Mesangial cell (primary cell): ENCODE data around the genes KLHDC3, KLC4 and MRPS18A.

- RAMPAGE, long total RNA = start-site peak on the plus strand at chr6:43014234-43014261, 161 reads
These were observed at the start of gene KLHDC3 for GRCh38 chr6:43014025-43014982. Gene KLHDC3, plus strand, starts transcription at chr6:43014249.

- RAMPAGE, long total RNA = no peak
These were observed 3.3 kb downstream of the RRP36 start for GRCh38 chr6:43024388-43025370.

DNA sequence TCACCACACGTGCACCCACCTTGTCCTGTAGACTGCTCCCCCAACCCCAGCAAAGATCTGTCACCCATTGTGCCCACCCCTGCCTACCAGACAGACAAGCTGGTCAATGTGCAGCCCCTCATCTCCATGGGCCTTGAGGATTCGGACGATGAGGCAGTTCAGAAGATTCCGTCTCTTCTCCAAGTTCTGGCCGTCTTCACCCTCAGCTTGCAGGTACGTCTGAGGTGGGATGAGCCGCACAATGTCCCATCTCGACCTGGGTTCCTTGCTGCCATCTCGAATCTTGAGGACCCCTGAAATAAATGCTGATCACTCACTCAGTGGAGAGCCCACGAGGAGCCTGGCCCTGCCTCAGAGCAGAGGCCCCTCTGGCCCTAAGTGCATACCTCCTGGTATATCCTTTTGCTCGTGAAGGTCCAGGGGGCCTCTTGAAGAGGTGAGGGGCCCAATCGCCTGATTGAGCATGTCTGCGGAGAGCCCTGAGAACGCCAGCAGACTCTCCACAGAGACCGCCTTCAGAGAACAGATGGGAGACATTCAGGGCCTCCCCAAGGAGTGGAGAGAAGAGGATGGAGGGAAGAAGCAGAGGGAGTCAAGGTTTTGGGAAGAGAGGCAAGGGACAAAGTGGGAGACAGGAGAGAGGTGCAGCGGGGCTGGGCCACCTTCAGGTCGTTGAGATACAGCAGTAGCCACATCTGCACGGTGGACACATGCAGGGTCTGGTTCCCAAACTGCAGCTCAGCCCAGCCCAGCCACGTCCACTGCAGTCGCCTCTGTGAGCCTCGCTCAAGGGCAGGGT lies 15.3 kb downstream of the CUL7 start:
- RAMPAGE, long total RNA = no peak

DNA sequence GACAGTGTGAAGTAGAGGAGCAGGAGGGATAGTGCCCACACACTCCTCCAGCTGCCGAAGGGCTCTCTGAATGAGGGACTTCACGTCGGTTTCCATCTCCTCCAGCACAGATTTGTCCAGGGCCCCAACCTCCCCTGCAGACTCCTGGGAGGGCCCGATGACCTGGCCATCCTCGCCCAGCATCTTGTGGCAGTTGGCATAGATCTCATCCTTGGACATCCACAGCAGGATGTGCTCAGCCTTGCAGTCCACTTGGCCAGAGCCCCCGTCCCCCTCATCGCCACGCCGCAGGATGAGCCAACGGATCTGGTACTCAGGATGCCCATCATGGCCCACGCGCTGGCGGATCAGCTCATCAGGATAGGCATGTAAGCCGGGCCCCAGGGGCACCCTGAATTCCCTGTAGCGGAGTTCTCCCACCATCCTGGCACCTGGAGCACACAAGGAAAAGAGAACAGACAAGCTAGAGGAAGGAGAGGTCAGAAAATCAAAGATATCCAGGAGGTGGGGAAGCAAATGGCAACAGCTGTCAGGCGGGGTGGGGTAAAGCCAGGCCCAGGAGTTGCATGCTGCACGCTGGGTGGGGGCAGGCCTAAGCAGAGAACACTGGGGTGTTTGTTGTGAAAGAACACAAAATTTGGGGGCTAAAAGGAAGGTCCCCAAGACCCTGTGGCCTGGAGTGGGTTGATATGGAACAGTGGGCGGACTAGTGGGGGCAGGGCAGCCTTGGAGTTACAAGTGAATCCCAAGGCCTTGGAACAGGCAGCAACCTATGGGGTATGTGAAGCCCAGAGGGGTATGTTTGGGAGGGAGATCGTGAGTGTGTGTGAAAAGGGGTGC lies 1.1 kb downstream of the CUL7 start:
- RAMPAGE, long total RNA = no peak

DNA sequence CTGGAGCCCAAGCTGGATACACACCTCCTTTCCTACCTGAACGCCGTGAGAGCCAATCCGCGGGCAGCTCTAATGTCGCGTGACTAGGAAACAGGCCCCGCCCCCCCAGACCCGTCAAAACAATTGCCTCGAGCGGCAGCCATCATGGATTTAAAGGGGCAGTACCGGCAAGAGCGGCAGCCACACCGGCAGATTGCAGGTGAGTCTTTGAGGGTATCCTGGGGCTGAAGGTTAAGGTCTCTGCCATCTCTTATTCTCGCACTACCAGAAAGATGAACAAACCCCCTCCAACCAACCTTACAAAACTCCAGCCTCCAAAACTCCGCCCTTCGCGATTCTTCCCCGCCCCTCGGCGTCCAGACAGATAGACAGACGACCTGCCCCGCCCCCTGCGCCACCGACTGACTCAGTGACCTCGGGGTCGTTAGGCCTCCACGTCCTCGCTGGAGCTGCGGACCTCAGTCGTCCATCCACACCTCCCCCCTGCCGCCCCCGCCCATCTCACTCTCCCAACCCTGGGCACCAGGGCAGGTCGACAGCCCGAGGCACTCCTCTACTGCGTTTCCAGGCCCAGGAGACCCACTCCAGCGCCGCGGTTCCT lies at the start of gene KLC4:
Gene KLC4, plus strand, starts transcription at position 145 of the 601 bp plus-strand sequence.
- RAMPAGE, long total RNA = no peak

GRCh38 chr6:43076957-43077821 lies 1.1 kb downstream of the PTK7 start:
- RAMPAGE, long total RNA = no peak

DNA sequence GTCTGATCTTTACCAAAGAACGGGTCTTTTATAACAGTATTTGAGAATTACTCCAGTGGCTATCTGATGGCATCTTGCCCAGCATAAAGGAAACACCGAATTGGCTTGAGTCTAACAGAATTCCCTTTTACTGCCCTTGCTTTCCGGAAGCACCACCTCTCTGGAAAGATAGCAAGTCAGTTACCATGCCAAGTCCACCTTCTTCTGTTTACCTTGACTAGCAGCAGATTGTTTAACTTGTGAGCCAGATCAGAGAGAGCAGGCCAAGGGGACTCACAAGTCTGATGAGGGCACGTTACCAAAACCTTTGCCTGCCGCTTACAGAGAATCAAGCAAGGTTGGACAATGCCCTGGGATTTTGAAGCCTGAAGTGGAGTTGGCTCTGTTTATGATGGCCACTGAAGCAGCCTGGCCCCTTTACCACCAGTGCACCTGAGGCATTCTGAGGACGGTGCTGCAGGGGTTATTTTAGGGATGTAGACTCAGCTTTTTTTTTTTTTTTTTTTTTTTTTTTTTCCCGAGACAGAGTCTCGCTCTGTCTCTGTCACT lies 20.7 kb upstream of the SRF start:
- RAMPAGE, long total RNA = no peak

GRCh38 chr6:43169907-43170617 lies 1.0 kb upstream of the SRF start:
- RAMPAGE, long total RNA = no peak

- RAMPAGE, long total RNA = no peak
These were observed 3.0 kb upstream of the CUL9 start for GRCh38 chr6:43178936-43179503.

- RAMPAGE, long total RNA = no peak
These were observed 2.3 kb downstream of the CUL9 start for GRCh38 chr6:43184290-43184650.

DNA sequence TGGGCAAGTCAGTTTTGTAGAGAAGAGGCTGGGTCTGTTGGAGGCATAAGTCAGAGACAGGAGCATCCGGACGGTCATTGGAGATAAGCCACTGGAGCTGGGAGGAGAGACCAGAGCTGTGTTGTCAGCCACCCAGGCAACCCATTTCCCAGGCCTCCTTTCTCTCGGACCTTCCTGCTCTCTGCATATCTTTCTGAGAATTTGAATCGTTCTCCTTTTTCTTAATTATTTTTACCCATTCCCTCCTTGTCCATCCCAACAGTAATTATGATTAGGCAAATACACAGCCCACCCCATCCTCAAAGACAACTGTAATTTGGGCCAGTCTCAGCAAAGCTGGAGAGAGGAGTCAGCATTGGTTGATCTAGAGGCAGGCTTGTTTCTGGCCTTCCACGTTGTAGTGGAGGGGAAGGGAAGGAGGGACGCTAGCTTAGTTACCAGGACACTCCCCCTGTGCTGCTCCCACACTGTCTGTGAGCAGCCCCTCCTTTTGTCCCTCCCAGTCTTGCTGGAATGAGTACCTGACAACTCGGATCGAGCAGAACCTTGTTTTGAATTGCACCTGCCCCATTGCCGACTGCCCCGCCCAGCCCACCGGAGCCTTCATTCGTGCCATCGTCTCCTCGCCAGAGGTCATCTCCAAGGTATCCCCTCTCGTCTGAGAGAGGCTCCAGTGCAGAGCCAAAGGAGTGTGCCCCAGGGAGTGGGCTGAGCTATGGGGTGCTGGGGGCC lies 9.2 kb downstream of the DNPH1 start:
- RAMPAGE, long total RNA = no peak

DNA sequence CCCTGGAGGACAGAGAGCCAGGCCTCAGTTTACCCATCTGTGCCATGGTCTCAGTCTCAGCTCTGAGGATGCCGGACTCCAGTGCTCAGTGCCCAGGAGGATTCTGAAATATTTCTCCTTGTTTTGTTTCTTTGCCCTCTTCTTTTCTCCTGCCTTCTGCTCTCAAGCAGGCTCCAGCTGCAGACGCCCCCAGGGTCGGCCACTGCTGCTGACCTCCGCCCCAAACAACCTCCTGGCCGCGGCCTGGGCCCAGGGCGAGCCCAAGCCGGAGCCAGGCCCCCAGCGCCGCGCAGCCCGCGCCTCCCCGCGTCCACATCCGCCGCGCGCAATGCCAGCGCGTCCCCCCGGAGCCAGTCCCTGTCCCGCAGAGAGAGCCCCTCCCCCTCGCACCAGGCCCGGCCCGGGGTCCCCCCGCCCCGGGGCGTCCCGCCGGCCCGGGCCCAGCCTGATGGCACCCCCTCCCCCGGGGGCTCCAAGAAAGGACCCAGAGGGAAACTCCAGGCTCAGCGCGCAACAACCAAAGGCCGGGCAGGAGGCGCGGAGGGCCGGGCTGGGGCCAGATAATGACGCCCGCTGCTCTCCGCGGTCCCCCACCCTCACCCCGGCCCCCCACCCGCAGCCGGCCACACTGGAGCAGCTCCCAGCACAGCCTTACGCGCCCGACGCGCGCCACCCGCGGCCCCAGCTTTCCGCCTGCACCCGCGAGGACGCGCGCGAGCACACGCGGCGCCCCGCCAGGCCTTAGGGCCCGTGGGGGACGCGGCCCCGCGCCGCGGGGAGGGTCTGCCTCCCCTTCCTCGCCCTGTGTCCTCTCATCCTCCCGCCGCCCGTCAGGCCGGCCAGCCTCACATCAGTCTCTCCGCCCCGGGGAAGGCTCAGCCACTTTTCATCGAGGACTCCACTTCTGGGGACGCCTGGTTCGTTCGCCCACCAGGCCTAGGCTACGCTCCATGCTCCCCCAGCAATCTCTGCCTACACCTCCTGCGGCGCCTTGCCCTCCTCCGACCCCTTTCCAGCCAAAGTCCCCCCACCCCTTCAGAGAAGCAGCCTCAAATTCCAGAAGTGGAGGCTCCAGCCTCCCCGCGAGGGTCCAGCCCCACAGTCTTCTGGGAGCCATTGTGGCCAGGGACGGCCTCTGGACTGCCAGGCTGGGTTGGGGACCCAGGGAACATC lies 12.9 kb upstream of the SLC22A7 start:
- RAMPAGE, long total RNA = no peak

GRCh38 chr6:43435542-43436561 lies 8.5 kb downstream of the ABCC10 start:
- RAMPAGE, long total RNA = no peak

- RAMPAGE, long total RNA = no peak
These were observed 9.6 kb downstream of the ABCC10 start for GRCh38 chr6:43436827-43437494.

- RAMPAGE, long total RNA = no peak
These were observed 6.2 kb downstream of the POLR1C start for GRCh38 chr6:43522556-43523979.

- RAMPAGE, long total RNA = no peak
These were observed 2.9 kb downstream of the GTPBP2 start for GRCh38 chr6:43626075-43626574.

- RAMPAGE, long total RNA = no peak
These were observed 10.7 kb downstream of the MRPS18A start for GRCh38 chr6:43676477-43677666.

GRCh38 chr6:43687420-43688136 lies at the start of gene MRPS18A:
Gene MRPS18A, minus strand, starts transcription at chr6:43687791.
- RAMPAGE, long total RNA = start-site peak on the minus strand at chr6:43687780-43687802, 1,319 reads

DNA sequence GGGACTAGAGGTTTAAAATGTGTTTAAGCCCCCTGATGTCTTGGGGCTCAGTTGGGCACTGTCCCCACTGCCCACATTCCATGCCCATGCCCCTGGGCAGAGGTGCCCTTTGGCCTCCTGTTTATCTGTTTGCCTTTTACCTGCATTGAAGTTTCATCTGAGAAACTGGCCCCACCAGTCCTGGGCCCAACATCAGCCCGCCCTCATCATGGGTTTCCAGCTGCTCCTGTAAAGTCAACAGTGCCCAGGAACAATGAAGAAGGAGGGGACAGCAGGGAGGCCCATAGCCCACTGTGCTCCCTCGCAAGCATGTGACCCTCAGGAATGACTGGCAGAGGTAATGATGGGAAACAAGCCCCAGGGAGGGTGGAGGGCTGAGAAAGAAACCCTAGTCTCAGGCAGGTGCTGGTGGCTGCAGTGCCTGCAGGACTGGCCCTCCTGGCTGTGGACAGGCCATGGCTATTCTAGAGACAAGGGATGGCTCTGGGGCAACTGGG lies 104.3 kb downstream of the VEGFA start:
- RAMPAGE, long total RNA = no peak

GRCh38 chr6:43937405-43937929 lies 167.5 kb downstream of the VEGFA start:
- RAMPAGE, long total RNA = no peak